Measurements from ENCODE around the gene BRD3OS.

- RRBS: no CpG with 5 or more reads among the region's 13 CpGs
Observed at GRCh38 chr9:133349298-133349889, 1.4 kb downstream of the RPL7A start.

GRCh38 chr9:133351728-133353081 is 4.1 kb downstream of the SURF1 start:
- RRBS: no CpG with 5 or more reads among the region's 20 CpGs

GRCh38 chr9:133367966-133368247 is 8.0 kb downstream of the SURF4 start:
- RRBS: no CpG with 5 or more reads among the region's 8 CpGs

DNA sequence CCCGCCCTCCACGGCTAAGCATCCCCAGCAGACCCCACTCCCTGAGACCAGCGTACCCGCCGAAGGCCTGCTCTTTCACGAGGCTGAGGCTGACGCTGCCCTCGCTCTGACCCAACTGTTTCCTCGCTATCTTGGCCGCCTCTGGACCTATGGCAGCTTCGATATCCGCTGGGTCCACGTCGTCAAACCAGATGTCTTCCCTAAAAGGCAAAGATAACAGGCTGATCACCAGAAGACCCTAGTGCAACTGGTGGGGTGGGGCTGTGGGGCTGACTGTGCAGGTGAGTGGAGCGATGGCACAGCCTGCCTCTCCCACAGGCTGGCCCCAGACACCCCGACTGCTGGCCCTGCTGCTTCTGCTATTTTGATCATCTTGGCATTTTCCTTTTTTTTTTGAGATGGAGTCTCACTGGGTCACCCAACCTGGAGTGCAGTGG is 5.1 kb downstream of the REXO4 start:
- RRBS: no CpG with 5 or more reads among the region's 16 CpGs

DNA sequence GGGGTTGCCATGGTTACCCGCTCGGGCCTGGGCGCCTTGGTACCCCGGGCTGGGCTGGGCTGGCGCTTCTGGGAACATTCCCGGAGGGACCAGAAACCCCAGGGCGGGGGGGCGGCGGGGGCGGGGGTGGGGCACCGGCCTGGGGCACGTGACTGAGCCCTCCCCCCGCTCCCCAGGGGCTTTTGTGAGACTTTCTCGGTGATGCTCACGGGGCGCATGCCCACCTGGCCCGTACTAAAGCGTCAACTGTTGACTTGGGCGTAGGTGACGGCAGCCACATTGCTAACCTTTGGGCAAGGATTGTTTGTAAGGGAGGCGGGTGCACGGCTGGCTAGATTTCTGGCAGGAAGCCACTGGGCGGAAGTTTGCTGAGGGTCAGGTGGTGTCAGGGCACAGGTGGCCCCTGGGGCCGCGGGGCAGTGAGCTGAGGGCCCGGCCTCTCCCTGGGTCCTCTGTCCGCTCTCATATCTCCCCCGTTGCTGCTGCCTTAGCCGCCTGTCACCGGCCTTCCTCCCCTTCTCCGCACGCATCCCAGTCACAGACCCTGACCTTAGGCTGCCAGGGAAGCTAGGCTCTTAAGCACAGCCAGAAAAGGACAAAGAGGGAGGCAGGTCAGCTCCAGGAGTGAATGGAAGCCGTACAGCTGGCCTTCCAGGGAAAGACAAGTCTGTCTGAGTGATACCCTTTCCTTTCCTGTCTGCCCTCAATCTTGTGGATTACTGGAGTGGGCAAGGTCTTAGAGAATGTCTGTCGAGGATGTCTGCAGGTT is 765 bp downstream of the CACFD1 start:
- RRBS: 4% methylated on average over 14 of the region's 34 CpGs

- RRBS: no CpG with 5 or more reads among the region's 19 CpGs
Observed at GRCh38 chr9:133520960-133521561, 3.7 kb downstream of the MYMK start.

GRCh38 chr9:133539072-133539884 is 4.8 kb downstream of the ADAMTSL2 start:
- RRBS: 53% methylated on average over 14 of the region's 47 CpGs

DNA sequence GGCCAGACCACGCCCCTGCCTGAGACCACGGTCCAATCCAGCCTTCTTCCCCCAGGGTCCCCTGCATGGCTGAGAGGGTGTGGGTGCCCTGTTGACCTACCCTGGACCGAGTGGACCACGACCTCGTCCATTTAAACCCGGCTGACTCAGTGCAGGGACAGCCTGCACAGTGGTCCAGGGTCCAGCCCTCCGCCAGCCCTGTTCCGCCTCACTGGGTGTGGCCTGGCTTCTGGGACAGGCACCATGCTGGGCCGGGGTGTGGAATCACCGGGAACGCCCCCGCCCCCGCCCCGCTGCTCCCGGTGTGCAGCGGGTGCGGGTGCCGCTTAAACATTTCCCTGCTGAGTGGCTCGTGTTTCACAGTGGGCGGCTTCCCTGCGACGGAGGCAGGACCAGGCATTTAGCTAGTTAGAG is 22.4 kb downstream of the DBH start:
- RRBS: 17% methylated on average over 1 of the region's 22 CpGs

- RRBS: no CpG with 5 or more reads among the region's 32 CpGs
Observed at GRCh38 chr9:133679444-133680011, 43.4 kb downstream of the DBH start.

GRCh38 chr9:133700617-133701985 is 37.1 kb downstream of the SARDH start:
- RRBS: 96% methylated on average over 11 of the region's 42 CpGs

GRCh38 chr9:133715728-133716386 is 22.3 kb downstream of the SARDH start:
- RRBS: no CpG with 5 or more reads among the region's 20 CpGs

DNA sequence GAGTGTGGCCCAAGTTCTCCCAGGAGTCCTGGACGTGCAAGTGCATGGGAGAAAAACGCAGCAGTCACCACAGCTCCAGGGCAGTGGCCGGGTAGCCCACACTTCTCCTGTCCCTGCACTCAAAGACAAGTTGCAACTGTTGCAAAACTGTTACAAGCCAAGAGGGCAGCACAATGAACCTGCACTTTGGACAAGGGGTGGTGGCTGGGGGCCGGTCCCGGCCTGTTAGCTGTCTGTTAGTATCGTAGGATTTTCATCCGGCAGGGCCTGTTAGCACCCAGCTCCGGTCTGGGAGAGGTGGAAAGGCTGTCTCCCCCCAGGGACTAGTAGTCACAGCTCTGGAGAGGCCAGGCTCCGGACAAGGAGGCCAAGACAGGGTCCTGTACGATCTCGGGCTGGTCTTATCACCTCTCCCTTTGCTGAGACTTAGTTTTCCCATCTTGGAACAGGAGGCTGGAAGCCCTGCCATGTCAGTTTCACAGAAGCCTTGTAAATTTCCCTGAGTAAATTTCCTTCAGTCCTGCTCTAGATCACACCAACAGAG is 1.7 kb upstream of the SARDH start:
- RRBS: 80% methylated on average over 2 of the region's 11 CpGs

DNA sequence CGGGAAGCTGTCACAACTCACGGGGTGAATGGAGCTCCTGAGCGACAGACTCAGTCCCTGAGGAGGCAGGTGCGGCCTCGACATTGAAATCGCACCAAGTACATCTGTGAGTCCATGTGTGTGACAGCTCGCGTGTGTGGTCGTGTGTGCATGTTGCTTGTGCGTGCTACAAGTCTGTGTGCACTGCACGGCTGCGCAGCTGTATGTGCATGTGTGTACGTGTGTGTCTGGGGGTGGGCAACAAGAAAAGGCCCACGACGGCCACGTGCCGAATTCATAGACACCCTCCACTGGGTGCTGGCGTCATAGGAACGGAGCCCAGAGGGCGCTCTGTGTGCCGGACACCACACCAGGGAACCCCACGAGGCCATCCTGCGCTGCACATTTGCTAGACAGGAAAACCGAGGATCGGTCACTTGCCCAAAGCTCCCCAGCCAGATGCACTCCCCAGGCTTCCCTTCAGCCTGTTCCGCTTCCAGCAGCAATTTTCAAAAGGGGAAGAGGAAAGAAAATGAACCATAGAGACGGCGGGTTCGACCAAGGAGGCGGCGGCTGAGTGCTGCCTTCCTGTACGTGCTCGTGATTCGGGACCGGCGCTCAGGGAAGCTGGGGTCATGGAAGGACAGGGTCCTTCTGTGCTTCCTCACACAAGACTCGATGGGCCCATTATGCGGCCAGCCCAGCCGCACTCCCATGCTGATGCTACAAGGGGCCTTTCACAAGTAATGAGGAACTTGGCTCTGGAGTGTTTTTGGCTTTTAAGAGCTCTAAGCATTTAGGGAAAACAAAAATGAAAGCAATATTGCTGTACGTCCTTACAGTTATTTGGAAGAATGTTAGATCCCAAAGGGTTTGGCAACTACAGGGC is 124.5 kb upstream of the SARDH start:
- RRBS: no CpG with 5 or more reads among the region's 40 CpGs

GRCh38 chr9:133888058-133888811 is 103.9 kb downstream of the VAV2 start:
- RRBS: no CpG with 5 or more reads among the region's 25 CpGs

GRCh38 chr9:133892015-133892448 is 100.1 kb downstream of the VAV2 start:
- RRBS: no CpG with 5 or more reads among the region's 6 CpGs

DNA sequence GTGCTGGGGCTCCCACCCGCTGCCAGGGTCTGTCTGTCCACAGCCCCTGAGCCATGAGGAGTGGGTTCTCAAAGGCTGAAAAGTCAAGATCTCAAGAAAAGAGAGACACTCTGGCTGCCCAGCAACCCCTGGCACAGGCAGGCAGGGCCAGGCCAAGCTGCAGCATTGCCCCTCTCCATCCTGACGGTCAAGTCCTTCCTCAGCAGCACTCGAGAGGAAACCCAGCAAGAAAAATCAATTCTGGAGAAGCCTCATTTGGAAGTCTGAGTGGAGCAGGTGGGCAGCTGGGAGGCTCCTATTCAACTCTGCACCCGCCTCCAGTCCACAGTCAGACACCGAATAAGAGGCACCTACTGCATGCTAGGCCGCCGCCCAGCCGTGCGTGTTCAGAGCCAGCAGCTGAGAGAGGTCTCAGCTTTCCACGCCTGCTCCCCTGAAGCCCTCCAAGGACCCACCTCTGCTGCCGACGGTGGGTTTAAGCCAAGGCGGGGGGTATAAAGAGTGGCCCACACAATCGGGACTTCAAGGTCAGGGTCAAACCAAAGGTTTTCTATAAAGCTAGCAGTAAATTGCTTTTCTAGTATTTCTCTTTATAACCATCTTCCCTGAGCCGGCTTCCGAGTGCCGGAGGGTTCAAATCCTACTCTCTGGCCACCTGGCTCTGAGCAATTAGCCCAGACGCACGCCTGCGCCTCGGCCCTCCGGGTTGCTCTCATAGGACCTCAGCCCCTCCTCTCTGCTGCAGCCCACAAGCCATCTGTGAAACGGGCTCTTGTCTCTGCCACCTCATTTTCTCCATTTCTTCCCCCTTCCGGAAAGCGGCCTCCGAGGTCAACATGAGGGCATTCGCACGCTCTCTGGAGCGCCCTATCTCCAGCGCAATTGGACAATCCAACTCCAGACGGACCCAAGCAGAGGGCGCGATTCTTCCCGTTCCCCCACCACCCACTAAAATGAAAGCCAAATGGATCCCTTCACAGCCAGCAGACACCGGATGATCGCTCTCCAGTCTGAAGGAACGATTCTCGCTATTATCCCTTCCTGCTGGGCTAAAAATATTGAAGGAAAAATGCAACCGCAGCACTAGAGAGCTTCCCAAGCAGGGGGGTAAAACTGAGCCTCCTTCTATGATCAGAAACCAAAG is 41.7 kb downstream of the VAV2 start:
- RRBS: 44% methylated on average over 7 of the region's 39 CpGs

DNA sequence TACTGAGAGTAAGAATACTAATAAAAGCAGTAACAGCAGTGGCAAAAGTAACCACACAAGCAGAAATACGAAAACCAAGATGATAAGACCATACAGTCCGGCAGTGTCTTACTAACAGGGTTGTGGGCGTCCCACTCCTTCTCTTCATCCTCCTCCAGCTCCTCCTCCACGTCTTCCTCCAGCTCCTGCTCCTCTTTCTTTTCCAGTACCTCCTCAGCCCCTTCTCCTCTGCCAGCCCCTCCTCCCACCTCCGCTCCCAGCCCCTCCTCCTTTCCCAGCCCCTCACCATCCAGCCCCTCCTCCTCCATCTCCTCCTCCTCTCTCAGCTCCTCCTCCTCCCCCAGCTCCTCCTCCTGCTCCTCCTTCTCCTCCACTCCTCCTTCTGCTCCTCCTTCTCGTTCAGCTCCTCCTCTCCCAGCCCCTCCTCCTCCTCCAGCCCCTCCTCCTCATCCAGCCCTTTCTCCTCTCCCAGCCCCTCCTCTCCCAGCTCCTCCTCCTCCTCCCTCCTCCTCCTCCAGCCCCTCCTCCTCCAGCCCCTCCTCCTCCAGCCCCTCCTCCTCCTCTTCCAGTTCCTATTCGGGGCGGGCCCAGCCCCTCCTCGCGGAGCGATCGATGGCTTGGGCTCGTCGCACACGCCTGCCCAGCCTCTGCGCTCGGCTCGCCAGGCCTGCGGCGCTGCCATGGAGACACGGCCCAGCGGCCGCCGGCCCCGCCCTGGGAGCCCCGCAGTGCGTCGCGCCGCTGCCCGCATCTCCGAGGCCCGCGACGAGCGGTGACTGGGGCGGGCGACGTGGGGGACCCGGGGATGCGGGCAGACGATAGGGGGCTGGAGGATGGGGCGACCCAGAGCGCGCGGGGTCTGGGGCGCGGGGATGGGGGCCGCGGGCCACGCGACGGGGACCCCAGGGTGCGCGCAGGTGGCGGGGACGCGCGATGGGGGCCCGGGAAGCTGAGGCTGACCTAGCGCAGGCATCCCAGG is at the start of gene BRD3OS:
Gene BRD3OS, plus strand, starts transcription at position 717 of the 979 bp plus-strand sequence.
- RRBS: 2% methylated on average over 14 of the region's 61 CpGs

DNA sequence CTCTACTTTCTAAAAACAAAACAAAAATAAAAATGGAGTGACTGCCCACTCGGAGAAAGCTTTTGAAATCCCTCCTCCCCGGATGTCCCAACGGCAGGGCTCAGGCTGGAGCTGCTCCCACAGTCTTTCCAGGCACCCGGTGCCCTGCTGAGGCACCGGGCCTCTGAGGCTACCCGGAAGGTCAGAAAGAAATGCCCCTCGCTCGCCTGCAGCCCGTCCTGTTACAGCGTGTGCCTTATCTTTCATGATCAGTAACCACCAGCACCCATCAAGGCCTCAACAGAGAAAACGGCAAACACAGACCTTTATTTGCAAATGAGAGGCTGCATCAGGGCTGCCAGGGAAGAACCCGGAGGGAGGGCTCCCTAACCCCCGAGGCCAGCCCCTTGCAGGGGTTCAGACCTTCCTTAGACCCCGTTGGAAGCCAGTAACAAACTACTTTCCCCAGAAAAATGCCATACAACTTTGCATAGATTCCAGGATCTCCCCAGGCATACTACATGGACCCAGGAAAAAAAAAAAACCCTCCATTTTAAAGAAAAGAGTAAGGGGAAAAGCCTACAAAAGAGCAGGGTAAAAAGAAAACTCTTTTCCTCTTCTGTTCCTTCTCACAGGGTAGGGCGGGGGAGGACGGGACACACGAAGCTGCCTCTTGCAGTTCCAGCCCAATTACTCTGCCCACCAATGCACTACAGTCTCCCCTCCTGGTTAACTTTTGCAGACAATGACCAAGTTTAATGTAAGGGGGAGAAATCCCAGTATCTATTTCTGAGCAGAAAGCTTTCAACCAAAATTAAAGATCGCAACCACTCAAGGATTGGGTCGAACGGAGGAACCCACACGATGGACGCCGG is 1.5 kb downstream of the BRD3 start:
- RRBS: 5% methylated on average over 3 of the region's 23 CpGs

DNA sequence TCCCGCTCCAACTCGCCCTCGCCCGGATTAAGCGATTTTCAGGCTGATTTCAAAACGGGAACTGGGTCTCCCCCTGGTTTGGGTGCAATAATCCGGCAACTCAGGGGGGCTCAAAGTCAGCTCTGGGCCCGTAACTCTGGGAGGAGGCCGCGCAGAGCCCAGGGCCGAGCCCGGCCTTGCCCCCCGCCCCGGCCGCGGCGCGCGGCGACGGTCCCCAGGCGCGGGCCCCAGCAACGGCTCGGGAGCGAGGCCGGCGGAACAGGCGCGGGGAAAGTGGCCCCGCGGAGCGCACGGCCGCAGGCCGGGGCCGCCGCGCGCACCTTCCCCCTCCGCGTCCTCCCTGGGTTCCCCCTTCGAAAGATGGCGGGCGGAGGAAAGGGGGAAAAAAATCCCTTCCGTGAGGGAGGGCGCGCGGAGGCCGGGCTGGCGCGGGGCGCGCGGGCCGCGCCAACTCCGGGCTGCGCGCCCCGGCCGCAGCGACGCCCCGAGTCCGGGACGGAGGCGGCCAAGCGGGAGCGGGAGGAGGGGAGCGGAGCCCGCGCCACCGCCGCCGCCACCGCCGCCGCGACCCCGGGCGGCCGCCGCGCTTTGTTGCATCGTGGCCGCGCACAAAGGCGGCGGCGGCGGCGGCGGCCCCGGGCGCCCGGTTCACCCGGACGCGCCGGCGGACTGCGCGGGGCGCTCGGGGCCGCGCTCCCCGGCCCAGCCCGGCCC is 496 bp downstream of the BRD3 start:
- RRBS: 2% methylated on average over 73 of the region's 110 CpGs

- RRBS: no CpG with 5 or more reads among the region's 11 CpGs
Observed at GRCh38 chr9:134186523-134186706, 50.5 kb downstream of the WDR5 start.

All from non-pigmented ciliary epithelial cell (primary cell).